Right atrium auricular region (tissue), 2 donors: ENCODE measurements around a stretch of chr20.

DNA sequence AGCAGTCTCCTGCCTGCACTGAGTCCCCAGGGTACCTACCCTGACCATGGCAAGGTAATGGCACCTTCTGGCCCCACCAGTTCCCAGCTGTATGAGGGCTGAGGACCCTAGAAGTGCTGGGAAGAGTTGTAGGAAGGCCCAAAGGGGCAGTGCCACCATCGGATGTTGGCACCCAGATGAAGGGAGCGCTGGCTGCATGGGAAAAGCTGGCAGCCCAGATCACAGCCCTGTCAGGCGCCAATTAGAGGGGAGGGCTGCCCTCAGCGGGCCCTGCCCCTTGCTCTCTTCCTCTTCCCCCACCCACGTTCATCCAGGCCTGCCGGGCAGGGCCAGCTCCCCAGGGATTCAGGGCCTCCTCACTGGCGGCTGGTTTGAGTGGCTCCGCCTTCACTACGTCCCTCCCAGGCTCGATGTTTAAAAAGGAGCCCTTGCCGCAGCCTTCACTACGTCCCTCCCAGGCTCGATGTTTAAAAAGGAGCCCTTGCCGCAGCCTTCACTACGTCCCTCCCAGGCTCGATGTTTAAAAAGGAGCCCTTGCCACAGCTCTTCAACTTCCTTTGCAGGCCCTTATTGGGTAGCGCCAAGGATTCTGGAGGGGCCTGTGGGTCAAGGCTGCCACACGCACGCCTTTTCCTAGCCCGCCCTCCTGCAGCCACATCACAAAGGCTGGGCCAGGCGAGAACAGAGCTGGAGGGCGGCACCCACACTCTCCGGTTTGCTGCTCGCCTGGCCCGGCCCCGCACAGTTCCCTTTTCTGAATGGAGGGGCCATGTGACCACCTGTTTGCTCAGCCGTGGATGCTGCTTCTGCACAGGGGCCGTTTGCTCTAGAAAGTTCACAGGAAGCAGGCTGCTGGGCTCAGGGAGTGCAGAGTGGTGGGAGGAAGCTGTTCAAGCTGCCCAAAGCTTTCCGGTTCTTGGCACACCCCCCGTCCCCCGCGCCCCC, 1.4 kb downstream of the SLC17A9 start:
- PRO-cap: bidirectional peak, plus-strand start at position 657 of the sequence, minus-strand start at position 661 of the sequence
- RAMPAGE, long total RNA, 2 experiments: no peak in any of the 2 experiments

DNA sequence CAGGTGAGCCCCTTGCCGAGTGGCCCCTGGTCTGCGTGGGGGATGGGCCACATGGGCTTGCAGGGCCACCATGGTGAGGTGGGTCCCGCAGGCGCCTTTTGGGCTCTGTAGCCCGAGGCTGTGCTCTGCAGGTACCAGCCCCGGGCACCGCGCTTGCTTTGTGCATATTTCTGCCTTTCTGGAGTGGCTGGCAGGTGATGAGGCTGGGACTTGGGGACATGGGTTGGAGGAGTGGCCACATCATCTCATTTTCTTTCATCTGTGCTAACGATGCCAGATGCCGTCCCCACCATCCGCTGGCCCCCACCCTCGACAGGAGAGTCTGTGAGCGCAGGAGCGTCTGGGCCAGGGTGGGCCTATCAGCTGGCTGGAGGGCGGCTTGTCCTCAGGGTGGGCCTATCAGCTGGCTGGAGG, 8.1 kb downstream of the SLC17A9 start:
- PRO-cap: no peak
- RAMPAGE, long total RNA, 2 experiments: no peak in any of the 2 experiments

DNA sequence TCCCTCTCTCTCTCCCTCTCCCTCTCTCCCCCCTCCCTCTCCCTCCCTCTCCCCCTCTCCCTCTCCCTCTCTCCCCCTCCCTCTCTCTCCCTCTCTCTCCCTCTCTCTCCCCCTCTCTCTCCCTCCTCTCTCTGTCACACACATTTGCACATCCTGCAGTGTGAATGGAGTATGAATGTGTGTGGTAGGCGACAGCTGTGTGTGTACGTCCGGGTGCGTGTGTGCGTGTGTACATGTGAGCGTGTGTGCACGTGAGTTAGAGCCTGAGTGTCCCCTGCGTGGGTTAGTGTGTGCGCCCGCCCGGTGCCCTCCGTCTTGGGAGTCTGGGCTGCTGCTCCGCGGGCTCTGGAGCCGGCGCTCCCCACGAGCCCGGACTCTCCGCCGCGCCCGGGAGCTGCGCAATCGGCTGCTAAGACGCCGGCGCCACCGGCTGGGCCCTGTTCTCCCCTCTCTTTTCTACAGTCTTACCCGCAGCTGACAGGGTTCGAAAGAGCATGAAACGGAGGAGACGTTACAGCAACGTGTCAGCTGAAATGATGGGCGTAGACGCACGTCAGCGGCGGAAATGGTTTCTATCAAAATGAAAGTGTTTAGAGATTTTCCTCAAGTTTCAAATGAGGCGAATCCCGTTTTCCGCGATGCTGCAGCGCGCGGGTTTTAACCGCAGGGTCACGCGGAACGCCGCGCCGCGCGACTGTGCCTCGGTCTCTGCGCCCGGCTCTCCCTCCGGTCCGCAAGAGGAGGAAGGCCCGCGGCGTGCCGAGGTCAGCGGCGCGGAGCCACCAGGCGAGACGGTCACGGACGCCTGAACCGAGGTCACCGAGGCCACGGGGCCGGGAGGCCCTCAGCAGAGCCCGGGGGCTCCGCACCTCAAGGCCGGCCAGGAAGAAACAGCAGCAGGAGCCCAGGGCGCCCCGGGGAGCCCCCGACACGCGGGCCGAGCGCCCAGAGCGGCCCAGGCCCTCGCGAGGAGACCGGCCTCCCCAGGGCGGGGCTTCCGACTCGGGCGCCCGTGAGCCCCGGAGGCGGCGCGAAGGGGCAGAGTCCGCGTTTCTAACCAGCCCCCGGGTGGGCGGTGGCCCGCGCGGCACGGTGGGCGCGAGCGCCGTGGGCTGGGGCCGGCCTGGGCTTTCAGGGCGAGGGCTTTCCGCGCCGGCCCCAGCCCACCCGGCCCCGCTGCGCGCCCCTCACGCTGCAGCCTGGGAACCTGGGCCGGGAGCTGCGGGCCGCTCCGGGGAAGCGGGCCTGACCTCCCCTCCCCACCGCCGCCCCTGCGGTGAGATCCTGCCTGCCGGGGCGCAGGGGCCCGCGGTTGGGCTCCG, 95.3 kb upstream of the BHLHE23 start:
- PRO-cap: unidirectional peak, plus-strand start at position 313 of the sequence
- RAMPAGE, long total RNA, 2 experiments: no peak in any of the 2 experiments

DNA sequence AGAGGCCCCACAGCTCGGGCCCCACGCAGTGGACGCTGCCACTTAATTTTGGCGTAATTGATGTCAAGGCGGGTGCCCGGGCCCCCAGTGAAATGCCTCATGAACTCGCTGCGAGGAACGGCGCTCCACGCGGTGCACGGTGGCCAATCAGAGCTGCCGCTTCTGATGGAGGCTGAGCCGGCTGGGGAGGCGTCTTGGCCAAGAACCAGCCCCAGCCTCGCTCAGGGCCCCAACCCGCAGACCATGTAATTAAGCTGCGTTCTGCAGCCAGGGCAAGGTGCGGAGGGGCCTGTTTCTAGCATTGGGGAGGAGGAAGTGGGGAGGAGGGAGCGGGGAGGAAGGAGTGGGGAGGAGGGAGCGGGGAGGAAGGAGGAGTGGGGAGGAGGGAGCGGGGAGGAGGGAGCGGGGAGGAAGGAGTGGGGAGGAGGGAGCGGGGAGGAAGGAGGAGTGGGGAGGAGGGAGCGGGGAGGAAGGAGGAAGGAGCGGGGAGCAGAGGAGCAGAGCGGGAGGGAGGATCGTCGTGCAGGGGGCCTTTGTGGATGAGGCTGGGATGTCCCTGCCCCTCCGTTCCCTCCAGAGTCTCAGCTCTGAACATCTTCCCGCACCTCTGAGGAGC, 96.3 kb upstream of the BHLHE23 start:
- PRO-cap: no peak
- RAMPAGE, long total RNA, 2 experiments: no peak in any of the 2 experiments

DNA sequence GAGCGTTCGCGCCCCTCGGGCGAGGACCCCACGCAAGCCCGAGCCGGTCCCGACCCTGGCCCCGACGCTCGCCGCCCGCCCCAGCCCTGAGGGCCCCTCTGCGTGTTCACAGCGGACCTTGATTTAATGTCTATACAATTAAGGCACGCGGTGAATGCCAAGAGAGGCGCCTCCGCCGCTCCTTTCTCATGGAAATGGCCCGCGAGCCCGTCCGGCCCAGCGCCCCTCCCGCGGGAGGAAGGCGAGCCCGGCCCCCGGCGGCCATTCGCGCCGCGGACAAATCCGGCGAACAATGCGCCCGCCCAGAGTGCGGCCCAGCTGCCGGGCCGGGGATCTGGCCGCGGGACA, 37.5 kb downstream of the YTHDF1 start:
- PRO-cap: no peak
- RAMPAGE, long total RNA, 2 experiments: no peak in any of the 2 experiments

DNA sequence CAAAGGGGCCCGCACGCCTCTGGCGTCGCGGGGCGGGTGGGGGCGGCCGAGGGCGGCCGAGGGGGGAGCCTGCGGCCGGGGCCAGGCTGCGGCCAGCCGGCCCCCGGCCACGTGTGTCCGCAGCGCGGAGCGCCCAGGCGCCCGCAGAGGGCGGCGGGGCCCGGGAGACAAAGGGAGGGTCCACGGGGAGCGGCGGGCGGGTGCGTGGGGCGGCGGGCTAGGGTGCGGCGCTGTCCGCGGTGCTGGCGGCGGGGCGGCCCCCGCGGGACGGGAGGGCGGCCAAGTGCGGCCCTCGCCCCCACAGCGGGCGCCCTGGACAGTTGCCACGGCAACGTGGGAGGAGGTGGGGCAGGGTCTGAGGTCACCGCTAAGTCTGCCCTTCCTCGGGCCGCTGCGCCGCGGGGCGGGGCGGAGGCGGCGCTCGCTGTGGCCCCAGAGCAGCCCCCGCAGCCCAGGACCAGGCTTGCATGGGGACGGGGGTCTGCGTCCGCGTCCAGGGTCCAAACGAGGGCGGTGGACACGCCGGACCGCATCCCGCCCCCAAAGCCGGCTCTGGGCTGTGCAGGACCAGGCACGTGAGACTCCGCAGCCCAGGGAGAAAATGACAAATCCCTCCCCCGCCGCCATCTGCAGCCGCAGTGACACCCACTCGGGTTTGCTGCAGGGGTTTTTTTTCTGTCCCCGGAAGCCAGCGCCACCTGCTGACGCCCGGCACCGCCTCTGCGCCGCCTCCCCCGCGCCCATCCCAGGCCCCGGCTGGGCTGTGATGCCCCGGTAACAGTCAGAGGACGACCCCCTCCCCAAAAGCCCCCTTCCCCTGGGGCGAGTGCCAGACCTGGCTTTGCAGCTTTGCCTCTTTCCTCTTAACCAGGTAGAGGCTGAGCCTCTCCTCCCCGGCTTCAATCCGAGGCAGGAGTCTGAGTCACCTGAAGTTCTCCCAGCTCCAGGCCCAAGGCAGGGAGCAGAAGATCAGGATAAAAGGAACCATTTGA, 36.9 kb downstream of the YTHDF1 start:
- PRO-cap: no peak
- RAMPAGE, long total RNA, 2 experiments: no peak in any of the 2 experiments

DNA sequence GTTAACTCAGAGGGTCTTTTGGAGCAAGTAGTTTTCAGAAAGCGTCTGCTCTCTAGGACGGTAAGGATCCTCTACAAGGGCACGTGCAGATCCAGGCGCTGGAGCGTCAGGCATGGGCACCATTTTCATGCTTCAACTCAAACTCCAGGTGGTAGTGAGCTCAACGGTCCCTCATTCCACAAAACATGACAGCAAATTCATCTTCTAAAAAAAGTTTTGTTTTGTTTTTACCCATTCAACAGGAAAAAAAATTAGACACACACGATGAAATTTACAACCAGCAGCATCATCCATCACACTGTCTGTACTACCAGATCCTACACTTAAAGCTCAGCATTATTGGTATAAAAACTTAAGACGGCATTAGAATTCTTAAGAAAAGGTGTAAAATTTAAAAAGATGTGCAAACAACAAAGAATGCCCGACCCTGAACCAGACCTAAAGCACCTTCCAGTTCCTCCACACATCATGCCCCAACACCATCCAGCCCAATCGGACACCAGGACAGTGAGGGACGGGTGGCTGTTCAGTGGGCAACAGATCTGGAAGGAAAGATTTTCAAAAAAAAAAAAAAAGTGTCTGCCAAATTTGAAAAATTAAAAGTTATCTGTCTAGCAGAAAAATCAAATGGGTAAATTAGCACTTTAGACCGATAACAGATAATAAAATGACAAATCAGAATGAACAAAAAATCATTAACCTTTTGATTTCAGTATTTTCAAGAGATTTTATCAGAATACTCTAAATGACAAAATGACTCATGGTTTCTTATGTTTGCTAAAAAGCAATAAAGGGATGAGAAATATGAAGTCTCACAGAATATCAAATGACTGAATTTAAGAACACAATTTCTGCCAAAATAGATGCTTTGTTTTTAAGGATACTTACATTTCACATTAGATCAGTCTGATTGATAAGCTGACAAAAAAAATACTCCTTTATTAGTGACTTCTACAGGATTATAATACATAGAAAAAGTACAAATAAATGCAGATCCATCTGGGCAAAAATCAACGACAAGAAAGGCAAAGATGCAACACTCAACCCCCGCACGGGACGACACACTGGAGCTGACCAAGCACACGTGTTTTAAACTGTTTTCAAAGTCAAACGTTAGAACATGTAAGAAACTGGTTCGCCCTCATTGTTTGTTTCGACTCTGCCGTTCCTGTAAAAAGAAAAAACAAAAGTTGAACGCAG, 20.0 kb downstream of the YTHDF1 start:
- PRO-cap: no peak
- RAMPAGE, long total RNA, 2 experiments: no peak in any of the 2 experiments

DNA sequence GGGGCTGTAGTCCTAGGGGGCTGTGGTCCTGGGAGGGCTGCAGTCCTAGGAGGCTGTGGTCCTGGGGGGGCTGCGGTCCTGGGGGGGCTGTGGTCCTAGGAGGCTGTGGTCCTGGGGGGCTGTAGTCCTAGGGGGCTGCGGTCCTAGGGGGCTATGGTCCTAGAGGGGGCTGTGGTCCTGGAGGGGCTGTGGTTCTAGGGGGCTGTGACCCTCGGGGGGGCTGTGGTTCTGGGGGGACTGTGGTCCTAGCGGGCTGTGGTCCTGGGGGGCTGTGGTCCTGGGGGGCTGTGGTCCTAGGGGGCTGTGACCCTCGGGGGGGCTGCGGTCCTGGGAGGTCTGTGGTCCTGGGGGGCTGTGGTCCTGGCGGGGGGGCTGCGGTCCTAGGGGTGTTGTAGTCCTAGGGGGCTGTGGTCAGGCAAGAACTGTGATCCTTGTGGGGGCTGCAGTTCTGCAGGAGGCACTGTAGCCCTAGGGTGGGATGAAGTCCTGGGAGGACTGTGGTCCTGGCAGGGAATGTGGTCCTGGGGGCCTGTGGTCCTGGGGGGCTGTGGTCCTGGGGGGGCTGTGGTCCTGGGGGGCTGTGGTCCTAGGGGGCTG, 7.4 kb downstream of the CHRNA4 start:
- PRO-cap: no peak
- RAMPAGE, long total RNA, 2 experiments: no peak in any of the 2 experiments

- PRO-cap: no peak
- RAMPAGE, long total RNA, 2 experiments: no peak in any of the 2 experiments
Measured at GRCh38 chr20:63360636-63361204, 429 bp downstream of the CHRNA4 start.

GRCh38 chr20:63446405-63446945, 26.0 kb downstream of the KCNQ2 start:
- PRO-cap: no peak
- RAMPAGE, long total RNA, 2 experiments: no peak in any of the 2 experiments

DNA sequence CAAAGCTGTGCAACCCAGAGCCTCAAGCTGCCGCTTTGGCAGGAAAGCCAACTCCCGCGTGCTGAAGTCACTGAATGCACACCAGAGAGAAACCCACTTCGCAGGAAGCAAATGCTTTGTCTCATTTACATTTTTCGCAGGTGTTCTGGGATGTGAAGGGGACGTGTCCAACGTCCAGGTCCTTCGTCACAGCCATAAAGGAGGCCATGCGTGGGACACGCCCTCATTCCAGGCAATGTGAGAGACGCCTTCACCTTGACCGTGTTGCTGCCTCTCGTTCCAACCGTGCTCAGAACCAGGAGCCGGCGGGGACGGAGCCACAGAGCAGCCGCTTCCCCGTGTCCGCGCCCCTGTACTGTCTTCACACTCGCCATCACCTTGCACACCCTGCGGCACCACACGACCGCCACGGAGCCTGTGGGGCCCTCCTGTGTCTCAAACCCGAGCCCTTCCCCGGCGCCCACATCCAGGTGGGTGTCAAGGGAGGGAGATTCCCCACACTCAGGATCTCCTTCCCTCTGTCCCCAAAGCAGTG, 24.3 kb downstream of the KCNQ2 start:
- PRO-cap: no peak
- RAMPAGE, long total RNA, 2 experiments: no peak in any of the 2 experiments

- PRO-cap: no peak
- RAMPAGE, long total RNA, 2 experiments: no peak in any of the 2 experiments
Measured at GRCh38 chr20:63545090-63545902, 2.3 kb downstream of the SRMS start.

DNA sequence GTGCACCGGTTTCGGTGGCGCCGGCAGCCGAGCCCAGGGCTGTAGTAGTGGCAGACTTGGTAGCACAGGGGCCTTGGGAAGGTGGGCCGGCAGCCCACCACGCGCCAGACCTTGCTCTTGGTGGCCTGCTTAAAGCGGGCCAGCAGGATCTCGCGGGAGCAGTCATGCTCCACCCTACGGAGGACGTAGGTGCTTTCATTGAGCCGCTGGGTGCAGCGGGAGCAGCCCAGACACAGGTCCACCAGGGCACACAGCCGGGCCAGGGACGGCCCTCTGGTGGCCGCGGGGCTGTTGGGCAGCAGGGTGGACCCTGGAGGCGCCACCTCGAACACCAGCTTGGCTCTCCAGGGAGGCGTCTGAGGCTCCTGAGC, 1.2 kb downstream of the HELZ2 start:
- PRO-cap: no peak
- RAMPAGE, long total RNA, 2 experiments: no peak in any of the 2 experiments

DNA sequence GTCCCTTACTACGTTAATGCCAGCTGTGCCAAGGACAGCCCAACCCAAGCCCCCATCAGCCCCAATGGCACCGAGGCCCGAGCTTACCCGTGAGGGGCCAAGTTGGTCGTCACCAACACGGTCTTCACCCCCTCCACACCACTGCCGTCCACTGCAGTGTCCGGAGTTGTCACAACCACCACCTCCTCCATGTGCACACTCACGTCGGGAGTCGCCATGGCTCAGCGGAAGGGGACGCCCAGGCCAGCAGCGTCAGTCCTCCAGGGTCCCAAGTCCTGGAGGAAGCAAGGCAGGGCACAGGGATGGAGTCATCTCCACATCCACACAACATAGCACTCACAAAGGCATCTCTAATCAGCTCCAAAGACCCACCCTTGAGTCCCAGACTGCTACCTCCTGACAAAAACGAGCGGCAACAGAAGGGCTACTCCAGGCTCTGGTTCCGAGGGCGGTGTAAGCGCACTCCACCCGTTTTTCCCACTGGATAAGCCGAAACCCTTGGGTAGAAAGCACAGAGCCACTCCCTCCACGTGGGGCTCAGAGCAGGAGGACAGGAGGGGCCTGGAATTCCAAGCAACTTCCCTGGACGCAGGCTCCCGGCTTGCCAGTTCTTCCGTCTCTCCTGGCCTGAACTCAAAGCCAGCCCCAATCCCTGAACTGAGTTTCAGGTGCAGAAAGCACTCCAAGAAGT, 7.6 kb downstream of the GMEB2 start:
- PRO-cap: no peak
- RAMPAGE, long total RNA, 2 experiments: no peak in any of the 2 experiments

GRCh38 chr20:63787115-63787753, 43.8 kb downstream of the ZBTB46 start:
- PRO-cap: bidirectional peak, plus-strand start at chr20:63787621, minus-strand start at chr20:63787582
- RAMPAGE, long total RNA, 2 experiments: no peak in any of the 2 experiments

- PRO-cap: no peak
- RAMPAGE, long total RNA, 2 experiments: no peak in any of the 2 experiments
Measured at GRCh38 chr20:63789899-63791017, 40.8 kb downstream of the ZBTB46 start.

DNA sequence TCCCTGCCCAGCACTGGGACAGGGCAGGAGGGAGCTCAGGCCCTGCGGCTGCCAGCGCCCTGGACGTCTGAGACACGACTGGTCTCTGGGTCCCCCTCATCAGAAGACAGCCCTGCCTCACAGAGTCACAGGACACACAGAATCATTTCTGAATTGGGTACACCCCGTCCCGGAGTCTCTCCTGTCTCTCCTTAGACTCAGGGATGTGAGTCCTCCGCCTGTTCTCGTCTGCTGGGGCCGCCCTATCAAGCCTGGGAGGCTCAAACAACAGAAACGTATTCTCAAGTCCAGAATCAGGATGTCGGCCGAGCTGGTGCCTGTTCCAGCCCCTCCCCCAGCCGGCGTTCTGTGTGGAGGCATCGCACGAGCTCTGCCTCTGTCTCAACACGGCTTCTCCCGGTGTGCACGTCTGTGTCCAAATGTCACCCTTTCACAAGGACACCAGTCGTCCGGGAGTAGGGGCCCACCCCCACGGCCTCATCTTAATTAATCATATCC, 39.4 kb downstream of the ZBTB46 start:
- PRO-cap: bidirectional peak, plus-strand start at position 290 of the sequence, minus-strand start at position 80 of the sequence
- RAMPAGE, long total RNA, 2 experiments: no peak in any of the 2 experiments

DNA sequence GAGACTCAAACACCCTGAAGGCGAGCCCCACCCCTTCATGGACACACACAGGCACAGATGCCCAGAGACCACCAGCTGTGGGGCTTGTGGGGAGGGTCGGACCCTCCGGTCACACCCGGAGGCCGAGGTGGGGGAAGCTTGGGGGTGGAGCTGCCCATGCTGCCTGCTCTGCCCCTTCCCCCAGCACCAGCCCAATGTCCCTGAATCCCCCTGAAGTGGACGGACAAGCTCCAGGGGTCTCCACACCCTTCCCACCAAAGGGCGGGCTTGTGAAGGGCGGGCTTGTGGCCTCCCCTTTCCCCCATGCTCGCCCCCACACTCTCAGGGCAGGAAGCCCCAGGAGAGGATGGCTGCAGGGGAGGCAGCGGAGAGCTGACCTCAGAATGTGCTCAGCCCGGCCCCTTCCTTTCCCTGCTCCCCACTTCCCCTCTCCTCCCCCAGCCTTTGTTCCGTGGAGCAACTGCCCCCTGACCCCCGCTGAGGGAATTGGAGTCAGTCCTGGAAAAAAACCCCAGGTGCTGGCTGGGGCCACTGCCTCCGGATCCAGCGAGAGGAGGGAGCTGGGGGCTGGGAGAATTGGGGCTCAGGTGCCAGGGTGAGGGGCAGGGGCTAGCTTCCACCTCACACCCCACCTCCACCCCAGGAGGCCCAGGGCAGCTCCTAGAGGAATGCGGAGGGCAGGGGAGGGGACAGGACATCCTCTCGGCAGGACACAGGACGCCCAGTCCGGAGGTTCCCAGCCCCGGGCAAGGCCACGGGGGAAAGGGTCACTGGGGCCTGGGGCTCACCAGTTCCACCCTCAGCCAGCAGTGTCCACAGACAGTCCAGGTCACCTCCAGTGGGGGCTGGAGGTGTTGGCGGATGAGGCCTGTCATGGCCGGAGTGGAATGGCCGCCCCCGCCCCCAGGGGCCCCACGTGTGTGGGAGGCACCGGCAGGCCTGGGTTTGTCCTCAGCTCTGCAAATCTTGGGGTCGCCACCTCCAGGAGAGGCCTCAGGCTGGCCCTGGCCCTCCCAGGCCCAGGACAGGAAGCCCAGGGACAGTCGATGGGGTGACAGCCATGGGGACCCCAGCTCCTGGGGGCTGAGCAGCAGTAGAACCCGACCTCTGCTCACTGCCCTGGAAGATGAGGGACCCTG, 13.5 kb upstream of the ABHD16B start:
- PRO-cap: unidirectional peak, minus-strand start at position 333 of the sequence; bidirectional peak, plus-strand start at position 724 of the sequence, minus-strand start at position 650 of the sequence
- RAMPAGE, long total RNA, 2 experiments: no peak in any of the 2 experiments

- PRO-cap: no peak
- RAMPAGE, long total RNA, 2 experiments: no peak in any of the 2 experiments
Measured at GRCh38 chr20:63940914-63941619, 15.1 kb downstream of the UCKL1 start.

DNA sequence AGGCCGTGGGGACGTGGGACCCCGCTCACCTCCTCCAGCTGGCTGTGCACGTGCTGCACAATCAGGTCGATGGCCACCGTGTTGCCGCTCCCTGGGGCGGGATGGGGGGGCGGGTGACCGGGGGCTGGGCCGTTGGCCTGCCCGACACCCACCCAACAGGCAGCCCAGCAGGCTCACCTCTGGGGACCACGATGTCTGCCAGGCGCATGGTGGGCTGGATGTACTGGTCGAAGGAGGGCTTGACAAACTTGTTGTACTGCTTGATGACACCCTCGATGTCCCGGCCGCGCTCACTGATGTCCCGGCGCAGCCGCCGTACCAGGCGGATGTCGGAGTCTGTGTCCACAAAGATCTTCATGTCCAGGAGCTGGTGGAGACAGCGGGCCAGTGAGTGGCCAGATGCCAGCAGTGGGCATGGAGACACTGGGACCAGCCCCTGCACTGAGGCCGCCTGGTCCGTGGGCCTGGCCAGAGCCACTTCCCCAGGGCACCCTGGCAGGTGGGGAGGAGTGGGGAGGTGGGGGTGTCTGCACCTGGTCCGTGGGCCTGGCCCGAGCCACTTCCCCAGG, 11.8 kb downstream of the UCKL1 start:
- PRO-cap: no peak
- RAMPAGE, long total RNA, 2 experiments: no peak in any of the 2 experiments